Bronchus fibroblast of lung (primary cell): Measurements from ENCODE around the genes ALPK1 and C4orf3.

- RAMPAGE, long total RNA = start-site peak on the plus strand at chr4:112297366-112297397, 43 and 32 reads in 2 replicates
These were observed at the start of gene ALPK1 for GRCh38 chr4:112296866-112297981. ALPK1 (plus strand) TSS chr4:112297369.

DNA sequence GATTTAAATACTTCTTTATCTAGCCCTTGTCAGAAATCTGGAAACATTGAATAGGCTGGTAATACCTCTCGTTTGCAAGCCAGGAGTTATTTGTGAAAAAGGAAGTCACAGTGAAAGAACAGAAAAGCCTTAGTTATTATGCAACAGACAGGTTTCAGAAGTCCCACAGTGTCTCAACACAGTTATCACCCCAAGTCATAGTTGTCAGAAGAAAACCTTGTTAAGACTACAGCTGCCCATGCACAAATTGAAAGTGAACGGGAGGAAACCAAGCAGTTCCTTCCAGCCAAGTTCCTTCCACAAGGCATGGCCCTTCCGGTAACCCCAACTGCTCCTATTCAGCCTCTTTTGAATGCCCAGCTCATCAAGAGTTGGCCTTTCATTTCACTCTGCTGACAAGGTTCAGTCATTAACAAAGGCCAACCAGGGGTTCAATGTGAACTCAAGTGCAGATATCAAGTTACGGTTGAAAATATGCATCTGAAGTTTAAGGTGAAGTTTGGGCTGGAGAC lies 15.5 kb downstream of the ALPK1 start:
- RAMPAGE, long total RNA = no peak

DNA sequence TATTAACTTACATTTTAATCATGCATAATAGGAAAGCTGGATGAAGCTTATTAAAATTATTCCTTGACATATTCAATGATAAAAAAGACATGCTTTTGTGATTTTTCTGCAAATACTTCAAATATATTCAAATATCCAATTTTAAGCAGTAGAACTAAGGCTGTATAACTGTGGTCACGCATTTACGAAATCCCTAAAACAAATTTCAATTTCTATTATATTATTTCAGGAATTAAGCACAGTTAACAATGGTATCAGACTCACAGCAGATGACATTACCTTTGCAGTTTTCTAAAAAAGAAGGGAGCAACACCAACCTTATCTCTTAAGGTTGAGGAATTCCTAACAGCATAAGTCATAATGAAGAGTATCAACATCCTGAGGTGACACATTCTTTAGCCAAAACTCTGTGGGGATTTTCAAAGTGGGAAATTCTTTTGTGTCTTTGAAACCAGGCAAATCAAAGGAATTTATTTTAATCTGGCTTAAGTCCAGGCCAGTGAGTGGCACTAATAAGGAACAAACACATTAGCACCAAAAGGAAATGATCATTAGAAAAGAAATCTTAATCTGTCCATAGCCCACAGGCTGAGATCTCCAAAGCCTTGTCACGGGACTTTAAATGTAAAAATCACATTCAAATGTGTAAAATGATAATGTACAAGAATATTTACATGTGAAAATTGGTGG lies 110.0 kb downstream of the LARP7 start:
- RAMPAGE, long total RNA = no peak

GRCh38 chr4:113079858-113080581 lies 30.6 kb downstream of the ANK2 start:
- RAMPAGE, long total RNA = no peak

- RAMPAGE, long total RNA = no peak
These were observed 245.0 kb downstream of the ANK2 start for GRCh38 chr4:113294422-113294958.

- RAMPAGE, long total RNA = no peak
These were observed 78.4 kb downstream of the CAMK2D start for GRCh38 chr4:113682988-113683625.

GRCh38 chr4:113700270-113701001 lies 61.1 kb downstream of the CAMK2D start:
- RAMPAGE, long total RNA = no peak

DNA sequence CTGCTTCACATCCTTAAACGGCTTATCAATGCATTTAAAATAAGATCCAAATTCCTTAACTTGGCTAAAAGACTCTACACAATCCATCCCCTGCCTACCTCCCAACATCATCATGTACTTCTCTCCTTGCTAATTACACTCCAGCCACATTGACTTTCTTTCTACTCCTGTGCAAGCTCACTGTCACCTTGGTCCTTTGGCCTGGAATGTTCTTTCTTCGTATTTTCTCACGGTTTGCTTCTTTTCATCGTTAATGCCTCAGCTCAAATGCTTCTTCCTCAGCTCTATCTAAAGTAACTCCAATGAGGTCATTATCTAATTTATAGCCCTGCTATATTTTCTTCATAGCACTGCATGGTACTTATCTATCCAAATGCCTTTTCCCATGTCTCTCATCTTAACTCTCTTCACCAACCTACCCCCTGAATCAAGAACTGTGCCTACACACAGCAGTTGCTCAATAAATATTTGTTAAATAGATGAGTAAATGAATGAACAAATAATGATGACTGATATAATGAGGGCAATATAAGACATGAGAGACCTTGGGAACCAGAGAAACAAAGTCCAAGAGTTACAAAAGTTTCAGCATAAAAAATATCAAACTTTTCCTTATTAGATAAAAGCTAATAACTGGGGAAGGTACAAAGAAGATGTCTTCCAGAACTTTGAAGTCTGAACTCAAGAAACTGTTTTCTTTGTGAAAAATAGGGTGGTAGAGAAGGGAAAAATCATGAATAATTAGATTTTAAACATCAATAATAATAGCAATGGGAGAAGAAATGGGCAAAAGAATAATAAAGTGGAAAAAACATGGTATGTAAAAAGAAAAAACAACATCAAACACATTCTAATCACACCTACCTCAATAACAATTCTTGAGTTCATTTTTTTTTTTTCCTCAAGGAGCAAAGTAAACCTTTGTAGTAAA lies 19.6 kb downstream of the CAMK2D start:
- RAMPAGE, long total RNA = no peak

GRCh38 chr4:113762477-113762721 lies 861 bp upstream of the CAMK2D start:
- RAMPAGE, long total RNA = no peak

- RAMPAGE, long total RNA = no peak
These were observed 987 bp downstream of the UGT8 start for GRCh38 chr4:114599219-114600369.

DNA sequence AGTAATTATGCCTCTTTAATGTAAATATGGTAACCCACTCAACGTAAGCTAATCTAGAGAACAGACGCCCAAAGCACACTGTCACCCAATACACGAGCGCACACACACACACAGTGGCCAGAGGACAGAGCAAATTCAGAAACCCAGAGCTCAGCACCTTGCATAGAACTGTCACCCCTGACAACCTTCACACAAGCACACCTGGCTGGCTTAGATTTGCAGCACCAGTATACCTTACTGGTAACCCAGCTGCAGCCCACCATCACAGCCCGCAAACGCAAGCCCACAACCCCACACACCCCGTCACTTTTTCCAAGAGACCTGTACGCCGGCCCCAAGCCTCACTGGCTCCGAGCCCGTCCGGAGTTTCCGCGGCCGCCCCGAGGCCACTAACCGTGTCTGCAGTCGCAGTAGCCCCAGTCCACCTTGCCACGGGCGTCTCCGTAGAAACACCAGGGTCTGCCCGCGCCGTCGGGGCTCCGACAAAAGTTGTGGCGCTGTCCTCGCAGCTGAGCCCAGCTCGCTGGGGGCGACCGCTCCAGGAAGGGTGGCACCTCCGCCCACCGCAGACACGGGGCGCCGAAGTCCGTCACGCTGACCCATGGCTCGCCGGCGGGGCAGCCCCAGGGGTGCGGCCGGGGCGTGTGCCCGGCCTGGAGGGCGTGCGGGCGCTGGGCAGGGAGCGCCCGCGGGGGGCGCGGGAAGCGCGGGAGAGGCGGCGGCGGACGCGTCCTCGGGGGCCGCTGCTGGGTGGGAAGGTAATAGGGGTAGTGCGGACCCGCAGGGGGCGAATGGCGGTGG lies 778 bp downstream of the PRSS12 start:
- RAMPAGE, long total RNA = no peak

DNA sequence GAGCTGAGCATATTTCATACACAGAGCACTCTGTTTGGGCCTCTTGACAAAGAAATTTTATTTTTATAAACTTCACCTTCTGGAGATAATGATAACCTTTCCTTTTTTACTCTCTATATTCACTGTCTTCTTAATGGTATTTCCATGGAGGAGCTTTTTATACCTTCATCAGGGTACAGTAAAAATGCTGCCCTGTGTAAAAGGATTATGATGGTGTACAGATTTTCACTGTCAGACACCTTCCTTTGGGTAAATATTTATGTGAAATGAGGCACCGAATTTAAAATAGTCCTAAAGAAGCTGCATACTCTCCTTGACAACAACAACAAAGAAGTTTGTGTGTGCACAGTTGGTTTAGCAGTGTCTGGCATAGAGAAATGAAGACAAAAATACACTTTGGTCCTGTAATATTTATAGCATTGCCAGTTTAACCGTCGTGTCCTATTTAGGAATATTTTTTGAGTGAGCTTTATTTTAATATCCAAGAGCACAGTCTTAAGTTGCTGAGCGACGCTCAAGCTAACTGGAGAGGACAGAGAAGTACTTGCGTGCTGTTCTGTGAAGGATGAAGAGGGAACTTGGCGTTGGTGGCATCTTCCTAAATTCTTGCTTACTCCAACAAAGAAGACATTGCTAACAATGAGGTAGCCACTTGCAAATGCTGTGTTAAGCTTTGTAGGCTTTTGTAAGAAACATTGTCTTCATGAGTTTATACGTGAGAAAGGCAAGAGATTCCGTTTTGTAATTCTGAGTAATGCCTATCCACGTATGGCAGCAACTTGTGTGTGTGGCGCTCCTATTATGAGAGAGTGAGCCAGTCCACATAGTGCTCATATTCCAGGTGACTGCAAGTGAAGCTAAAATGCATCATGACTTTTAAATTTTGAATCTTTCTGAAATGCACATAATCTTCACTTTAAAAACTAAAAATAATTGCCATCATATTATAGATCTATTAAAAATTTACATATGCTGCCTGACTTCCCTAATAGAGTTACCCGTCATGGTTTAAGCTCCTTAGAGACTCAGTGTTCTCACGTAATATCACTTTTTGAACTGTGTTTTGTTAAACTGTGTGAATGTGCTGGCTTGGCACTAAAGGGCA lies 50.5 kb downstream of the SYNPO2 start:
- RAMPAGE, long total RNA = no peak

DNA sequence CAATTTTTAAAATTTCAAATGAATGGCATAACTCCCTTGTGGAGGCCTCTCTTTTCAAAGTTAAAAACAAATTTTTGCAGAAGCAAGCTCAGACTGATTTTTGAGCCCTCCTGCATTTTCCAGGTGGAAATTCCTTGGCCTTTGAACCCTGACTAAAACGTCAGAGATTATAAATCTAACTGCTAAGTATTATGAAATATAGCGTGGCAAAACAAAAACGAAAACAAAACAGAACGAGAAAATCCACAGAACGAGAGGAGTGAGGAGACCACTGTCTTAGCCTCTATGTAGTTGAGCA lies 80.0 kb downstream of the SYNPO2 start:
- RAMPAGE, long total RNA = no peak

DNA sequence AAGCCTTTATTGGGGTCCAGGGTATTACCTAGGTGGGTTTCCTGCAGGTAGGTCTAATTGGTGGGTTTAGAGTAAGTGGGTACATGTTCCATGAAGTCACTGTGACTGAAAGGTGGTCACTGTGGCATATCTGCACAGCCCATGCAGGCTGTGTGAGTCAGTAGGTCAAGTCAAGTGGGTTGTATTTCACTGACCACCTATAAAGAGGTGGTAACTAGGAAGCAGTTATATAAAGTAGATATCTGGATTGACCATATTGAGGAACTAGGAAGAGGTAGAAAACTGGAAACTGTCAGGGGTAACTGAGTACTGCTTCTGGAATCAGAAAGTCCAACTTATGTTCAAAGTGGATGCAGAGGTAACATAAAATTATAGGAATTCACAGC lies 18.3 kb downstream of the USP53 start:
- RAMPAGE, long total RNA = no peak

GRCh38 chr4:119300012-119301005 lies at the start of gene C4orf3:
C4orf3 (minus strand) TSS chr4:119300645.
- RAMPAGE, long total RNA = start-site peak on the minus strand at chr4:119300546-119300689, 1,724 and 1,369 reads in 2 replicates

DNA sequence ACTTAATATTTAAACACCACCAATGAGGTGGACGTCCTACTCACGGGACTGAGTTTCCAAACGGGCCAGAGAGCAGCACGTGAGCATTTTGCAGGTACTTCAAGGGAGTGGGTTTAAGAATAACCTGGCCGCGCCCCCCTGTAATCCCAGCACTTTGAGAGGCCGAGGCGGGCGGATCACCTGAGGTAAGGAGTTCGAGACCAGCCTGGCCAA lies 467 bp upstream of the C4orf3 start:
- RAMPAGE, long total RNA = no peak

DNA sequence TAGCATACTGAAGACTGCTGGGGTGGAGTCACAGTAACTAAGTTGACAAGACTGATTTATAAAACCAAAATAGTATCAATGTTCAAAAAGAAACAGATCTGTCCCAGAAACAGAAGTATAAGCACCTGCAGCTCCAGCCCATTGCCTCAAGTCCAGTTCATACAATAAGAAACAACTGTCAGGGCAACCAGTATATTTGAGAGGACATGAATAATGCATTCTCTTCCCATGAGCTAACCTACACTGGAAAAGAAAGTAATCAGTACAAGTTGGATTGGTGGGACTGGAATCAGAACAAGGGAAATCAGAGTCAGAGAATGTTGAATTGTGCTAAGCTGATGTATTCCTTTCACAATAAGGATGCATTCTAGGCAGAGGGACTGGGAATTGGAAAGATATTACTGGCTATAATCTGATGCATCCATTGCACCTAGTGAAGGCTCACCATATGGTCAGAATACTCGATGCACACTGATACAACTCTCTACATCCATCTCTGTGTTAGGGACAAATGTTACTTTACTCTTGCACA lies 77.4 kb downstream of the PDE5A start:
- RAMPAGE, long total RNA = no peak

- RAMPAGE, long total RNA = no peak
These were observed 377.8 kb downstream of the PRDM5 start for GRCh38 chr4:120544576-120545235.

- RAMPAGE, long total RNA = no peak
These were observed 24.6 kb downstream of the TNIP3 start for GRCh38 chr4:121139514-121139888.

DNA sequence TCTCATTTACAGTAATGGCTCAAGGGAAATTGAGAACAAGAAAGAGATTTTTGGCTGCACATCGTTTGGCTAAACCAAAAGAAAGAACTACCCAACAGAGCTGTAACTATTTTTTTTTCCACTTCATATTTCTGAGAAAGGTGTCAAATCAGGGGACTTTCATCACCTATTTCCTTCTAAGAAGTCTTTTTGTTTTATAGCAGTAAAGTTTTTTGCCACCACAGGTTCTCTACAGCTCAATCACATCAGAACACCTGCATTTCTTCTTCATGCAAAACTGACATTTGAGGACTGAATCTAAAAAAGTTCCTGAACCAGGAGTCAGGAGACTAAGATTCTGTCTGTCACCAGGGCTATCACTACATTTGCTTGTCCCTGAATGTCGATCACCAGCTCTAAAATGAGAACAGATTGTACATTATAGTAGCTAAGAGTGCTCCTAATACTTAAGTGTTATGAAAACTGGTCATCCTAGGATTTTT lies 57.6 kb upstream of the TNIP3 start:
- RAMPAGE, long total RNA = no peak